Anterior vena cava (tissue), 1 donor: Measurements from ENCODE around the genes CALML6 and TMEM52.

- PRO-cap: no peak
These were observed 628 bp downstream of the MRPL20 start for GRCh38 chr1:1406210-1407119.

DNA sequence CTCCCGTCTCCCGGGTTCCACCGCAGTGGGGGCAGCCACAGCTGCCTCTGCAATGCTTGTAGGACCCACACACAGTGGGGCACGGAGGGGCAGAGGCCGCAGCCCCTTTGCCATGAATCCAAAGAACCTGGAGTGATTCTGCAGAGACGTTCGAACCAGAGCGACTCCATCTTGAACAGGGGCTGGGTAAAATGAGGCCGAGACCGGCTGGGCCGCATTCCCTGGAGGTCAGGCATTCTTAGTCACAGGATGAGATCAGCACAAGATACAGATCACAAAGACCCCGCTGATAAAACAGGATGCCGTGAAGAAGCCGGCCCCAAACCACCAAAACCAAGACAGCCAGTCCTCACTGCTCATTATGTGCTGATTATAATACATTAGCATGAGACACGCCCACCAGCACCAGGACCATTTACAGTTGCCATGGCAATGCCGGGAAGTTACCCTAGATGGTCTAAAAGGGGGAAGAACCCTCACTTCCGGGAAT is 1.6 kb upstream of the ANKRD65 start:
- PRO-cap: no peak

DNA sequence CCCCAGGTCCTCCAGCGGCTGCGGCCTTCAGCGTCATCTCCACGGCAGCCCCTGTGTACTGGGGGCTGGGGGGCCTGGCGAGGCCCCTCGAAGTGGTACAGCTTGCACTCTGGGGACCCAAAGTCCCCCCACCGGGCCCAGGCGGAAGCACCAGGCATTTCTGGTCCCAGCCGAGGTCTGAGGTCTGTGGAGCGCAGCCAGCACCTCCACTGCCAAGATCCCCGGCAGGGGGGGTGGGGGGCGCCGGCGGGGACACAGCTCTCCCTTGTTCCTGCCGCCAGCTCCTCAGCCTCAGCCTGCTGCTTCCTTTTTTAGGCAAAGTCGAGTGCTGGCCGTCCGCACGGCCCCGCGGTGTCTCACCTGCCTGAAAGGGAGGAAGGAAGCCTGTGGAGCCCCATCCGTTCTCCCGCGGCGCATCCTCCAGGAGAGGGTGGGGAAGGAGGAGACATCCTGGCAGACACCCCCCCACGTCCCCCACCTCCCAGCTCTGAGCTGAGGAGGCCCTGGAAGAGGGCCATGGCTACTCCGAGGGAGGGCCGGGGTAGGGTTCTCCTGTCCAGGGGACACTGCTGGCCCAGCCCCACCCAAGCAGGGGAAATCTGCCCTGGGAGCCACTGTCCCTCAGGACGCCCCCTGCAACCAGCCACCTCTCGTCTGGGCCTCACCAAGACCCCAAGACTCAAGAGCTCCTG is 1.1 kb upstream of the VWA1 start:
- PRO-cap: no peak

GRCh38 chr1:1477736-1478863 is 6.5 kb downstream of the ATAD3B start:
- PRO-cap: no peak

GRCh38 chr1:1505324-1505857 is 6.6 kb upstream of the ATAD3A start:
- PRO-cap: no peak

DNA sequence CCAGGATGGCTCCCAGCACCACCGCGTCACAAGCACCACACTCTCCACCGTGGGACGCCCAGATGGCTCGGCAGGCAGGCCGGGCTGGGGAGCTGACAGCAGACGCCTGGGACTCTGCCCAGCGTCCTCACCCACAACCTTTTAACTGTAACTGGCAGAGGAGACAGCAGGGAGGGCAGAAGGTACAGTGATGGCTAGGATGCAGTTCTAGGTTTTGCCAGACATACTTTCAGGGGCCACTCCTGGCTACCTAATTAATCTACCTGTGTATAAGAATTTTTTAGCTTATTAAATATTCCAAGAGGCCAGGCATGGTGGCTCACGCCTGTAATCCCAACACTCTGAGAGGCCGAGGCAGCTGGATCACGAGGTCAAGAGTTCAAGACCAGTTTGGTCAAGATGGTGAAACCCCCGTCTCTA is 11.7 kb downstream of the SSU72 start:
- PRO-cap: no peak

DNA sequence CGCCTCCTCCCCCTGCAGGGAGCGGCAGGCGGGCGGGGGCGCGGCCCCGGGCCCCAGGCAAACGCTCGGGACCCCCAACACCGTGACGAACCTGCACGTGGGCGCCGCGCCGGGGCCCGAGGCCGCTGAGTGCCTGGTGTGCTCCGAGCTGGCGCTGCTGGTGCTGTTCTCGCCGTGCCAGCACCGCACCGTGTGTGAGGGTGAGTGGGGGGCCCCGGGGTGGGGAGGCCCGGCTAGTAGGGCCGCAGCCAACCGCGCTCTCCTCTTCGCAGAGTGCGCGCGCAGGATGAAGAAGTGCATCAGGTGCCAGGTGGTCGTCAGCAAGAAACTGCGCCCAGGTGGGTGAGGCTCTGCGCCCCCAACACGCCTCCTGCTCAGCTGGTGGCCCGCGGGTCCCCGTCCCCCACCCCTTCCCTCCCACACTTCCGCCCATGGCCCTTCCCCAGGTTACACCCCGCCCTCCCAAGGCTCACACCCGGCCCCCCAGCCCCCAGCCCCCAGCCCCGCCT is 2.6 kb upstream of the MMP23B start:
- PRO-cap: no peak

- PRO-cap: bidirectional peak, plus-strand start at chr1:1630517, minus-strand start at chr1:1630402; bidirectional peak, plus-strand start at chr1:1631170, minus-strand start at chr1:1631083
These were observed 1.4 kb upstream of the MMP23B start for GRCh38 chr1:1630233-1631364.

- PRO-cap: no peak
These were observed 14.0 kb downstream of the SLC35E2B start for GRCh38 chr1:1678272-1679304.

DNA sequence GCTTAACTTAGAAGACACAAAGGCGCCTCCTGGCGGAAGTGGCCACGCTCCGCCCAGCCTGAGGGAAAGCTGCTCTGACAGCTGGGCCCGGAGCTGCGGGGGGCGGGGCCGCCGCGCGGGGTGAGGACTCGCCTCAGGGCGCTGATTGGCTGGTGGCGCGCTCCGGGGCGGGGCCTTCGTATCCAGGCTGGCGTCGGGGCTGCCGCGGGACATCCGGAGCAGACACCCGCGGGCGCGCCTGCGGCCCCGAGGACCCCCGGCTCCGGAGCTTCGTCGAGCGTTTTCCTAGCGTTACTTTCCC is 693 bp upstream of the SLC35E2B start:
- PRO-cap: no peak

DNA sequence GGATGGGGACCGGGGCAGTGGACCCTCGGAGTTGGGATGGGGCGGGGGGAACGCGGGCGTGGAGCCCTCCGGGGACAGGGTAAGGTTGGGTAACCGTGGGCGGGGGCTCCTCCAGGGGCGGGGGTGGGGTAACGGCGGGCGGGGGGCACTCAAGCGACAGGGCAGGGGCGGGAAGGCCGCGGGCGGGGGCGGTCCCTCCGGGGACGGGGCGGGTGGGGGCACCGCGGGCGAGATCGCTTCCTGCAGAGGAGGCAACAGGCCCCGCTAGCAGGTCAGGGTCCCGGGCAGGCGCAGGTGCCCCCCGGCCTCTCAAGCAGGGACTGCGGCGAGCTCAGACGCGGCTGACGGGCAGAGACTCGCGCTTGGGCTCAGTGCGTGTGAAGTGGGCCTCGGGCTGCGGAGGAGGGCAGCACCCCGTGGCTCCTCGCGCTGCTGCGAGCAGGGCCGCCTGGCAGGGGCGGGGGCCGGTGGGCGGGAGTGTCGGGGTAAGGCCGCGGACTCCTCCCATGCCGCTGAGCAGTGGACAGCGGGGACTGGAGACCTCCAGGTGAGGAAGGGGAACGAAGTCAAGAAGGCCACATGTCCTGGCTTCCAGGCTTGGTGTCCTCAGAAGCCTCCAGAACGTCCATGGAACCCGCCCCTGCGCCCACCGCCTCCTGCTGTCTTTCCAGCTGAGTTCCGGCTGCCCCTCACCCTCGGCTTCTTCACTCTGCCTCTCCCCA is 579 bp upstream of the GNB1 start:
- PRO-cap: bidirectional peak, plus-strand start at position 462 of the sequence, minus-strand start at position 408 of the sequence

DNA sequence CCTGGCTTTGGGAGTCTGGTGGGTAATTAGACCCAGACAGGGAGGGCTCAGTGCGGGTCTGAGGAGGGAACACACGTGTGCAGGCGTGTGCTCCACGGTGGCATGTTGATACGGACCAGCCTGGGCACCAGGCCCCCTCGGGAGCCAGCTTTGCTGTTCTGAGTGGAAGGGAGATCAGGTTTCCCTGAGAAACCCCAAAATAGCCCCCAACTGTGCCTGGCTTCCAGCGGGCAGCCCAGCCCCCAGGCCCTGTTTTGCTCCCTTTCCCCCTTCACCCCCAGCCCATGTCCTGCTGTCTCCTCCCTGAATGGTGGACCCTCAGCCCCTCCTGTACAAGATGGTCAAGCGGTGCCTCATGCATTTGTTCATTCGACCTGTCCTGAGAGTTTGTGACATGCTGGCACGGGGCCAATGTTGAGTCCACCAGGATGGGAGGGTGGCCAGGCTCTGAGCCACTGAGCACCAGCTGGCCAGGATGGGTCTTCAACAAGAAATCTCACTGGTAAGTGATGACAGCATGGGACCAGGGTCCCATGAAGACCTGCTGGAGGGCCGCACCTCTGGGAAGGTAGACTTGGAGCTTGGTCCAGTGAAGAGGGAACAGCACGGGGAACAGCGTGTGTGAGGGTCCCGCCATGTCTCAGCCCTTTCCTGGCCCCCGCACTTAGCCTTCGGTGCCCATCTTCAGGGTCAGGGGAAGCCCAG is at the start of gene CALML6:
CALML6 (plus strand) TSS at position 455 of the 705 bp plus-strand sequence.
- PRO-cap: no peak

- PRO-cap: unidirectional peak, minus-strand start at chr1:1919270
These were observed at the start of gene TMEM52 for GRCh38 chr1:1918521-1919359. Gene TMEM52 (minus strand): TSS chr1:1919279.

DNA sequence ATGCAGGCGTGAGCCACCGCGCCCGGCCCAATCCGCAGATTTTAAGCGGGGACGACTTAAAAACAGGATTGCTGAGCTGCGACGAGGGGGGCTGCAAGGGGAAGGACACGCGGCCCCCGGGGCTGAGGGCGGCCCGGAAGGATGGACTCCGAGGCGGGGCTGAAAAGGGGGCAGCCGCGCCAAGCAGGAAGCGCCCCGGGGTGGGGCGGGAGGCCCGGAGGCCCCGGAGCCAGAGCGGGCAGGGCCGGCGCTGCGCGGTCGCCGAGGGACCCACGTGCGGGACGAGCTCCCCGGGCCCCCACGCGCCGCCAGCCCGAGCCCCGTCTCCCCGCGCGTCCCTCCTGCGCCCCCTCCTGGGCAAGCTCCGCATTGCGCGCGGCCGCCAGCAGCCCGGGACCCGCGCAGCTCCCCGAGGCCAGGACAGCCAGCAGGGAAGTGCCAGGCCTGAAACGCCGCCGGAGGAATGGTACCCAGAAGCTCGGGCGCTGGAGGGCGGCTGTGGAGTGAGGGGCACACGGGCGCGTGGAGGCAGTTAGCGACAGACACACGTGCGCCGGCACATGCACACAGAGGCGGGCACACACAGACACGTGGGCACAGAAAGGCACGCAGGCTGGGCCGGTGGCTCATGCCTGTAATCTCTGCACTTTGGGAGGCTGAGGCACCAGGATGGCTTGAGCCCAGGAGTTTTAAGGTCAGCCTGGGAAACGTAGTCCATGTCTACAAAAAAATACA is 5.4 kb upstream of the PRKCZ start:
- PRO-cap: no peak

GRCh38 chr1:2048396-2048647 is 1.9 kb upstream of the PRKCZ start:
- PRO-cap: no peak

DNA sequence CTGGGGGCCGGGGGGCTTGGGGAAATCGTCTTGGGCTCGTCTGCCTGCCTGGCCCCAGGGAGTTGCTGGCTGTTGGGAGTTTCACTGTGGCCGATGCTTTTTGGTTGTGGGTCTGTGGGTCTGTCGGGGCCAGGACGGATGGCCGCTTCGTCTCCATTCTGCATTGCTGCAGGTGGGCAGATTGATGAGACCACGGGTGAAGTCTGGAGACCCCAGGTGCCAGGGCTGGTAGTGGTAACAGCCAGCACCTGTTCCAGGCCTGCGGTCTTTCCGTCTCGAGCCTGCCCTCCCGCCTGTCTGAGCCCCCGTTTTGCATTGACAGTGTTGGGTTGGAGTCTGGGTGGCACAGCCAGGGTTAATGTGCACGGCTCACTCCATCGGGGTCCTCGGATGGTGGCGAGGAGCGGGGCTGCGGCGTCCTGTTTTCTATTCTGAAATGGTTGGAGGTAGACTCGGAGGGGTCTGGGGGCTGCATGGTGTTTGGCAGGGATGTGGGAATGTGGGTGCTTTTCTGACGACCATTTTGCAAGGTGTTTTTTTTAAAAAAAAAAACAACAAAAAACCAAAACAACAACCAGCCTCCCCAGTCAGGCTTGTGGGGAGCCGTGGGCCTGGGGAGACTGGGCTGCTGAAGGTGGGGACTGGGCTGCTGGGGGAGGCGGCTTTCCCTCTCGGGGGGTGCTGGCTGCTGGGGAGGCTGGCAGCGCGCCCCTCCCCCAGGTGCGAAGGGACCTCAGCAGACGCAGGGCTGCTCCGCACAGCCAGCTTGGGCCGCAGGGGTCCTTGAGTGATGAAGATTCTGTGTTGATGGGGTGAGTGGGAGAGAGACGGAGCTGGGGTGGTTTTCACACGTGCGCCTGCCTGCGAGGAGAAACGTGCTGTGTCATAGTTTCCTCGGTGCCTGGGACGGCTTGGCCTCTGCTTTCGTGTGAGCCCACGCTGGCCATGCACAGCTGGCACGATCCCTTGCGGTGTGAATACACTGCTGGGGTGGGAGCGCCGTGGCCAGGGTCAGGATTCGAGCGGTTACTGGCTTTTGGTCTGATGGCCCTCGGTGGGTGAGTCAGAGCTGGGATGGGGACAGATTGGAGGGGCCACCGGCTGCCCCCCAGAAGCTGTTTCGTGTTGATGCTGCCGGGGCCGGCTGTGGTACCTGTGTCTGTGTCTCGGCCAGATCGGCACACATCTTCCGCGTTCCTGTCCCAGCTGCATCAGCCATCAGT is 24.5 kb downstream of the PRKCZ start:
- PRO-cap: no peak

- PRO-cap: no peak
These were observed 60.6 kb downstream of the FAAP20 start for GRCh38 chr1:2134054-2134338.

GRCh38 chr1:2167370-2167609 is 27.3 kb downstream of the FAAP20 start:
- PRO-cap: no peak

DNA sequence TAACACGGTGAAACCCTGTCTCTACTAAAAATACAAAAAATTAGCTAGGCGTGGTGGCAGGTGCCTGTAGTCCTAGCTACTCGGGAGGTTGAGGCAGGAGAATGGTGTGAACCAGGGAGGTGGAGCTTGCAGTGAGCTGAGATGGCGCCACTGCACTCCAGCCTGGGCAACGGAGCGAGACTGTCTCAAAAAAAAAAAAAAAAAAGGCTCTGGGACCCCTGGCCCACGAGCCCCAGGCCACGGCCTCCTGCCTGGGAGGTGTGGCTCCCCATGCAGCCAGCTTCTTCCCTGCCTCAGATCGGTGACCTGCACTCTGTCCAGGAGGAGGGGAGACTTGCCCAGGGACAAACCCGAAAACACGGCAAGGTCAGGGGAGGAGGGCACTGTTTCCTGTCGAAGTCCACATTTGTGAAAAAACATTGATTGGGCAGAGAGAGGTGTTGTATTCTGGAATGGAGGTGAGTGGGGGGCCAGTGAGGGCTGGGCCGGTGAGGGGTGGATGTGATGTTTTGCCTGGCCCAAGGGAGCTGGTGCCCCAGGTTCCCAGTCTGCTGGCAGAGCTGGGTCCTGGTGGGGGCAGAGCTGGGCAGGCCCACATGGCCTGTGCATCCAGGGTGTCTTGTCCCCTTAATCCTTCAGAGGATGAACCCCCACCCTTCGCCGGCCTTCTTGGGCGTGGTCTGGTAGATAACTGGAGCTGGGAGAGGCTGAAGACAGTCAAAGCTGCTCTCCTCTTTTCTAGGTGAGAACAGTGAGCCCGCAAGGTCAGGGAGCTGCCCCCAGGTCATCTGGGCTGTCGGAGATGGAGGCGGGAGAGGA is 12.3 kb upstream of the FAAP20 start:
- PRO-cap: no peak

GRCh38 chr1:2213547-2213675 is 14.7 kb upstream of the SKI start:
- PRO-cap: bidirectional peak, plus-strand start at chr1:2213879, minus-strand start at chr1:2213575